ENCODE measurements around the genes C19orf25 and IZUMO4.

DNA sequence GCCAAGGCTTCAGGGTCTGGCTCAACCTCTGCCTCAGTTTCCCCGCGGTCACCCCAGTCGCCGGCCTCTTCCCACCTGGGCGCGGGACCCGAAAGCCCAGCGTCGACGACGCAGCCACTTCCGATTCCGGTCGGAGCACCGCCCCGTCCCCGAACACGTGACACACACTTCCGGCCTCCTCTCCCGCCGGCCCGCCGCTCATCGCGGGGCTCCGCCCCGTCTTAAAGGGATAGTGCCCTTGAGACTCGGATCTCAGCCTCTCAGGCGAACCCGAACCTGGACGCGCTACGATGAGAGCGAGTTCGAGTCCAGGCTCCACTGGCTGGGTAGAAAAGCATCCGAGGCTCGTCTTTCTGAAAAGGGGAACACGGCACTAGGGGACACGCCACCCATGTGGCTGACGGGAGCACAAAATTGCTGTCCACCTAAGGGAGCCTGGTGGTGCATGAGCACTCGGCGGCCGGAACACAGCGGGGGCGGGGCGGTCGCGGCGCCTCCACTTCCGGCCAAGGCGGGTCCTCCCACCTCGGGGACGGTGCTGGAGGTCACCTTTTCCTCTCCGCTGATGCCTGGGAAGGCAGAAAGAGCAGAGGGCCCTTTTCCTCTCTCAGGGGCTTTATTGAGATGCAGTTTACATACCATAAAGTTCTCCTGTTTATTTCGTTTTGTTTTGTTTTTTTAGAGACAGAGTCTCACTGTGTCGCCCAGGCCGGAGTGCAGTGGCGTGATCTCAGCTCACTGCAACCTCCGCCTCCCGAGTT, at the start of gene C19orf25:
Gene C19orf25, minus strand, starts transcription at position 128 of the 761 bp plus-strand sequence.
- RRBS: 4% methylated on average over 24 of the region's 60 CpGs

DNA sequence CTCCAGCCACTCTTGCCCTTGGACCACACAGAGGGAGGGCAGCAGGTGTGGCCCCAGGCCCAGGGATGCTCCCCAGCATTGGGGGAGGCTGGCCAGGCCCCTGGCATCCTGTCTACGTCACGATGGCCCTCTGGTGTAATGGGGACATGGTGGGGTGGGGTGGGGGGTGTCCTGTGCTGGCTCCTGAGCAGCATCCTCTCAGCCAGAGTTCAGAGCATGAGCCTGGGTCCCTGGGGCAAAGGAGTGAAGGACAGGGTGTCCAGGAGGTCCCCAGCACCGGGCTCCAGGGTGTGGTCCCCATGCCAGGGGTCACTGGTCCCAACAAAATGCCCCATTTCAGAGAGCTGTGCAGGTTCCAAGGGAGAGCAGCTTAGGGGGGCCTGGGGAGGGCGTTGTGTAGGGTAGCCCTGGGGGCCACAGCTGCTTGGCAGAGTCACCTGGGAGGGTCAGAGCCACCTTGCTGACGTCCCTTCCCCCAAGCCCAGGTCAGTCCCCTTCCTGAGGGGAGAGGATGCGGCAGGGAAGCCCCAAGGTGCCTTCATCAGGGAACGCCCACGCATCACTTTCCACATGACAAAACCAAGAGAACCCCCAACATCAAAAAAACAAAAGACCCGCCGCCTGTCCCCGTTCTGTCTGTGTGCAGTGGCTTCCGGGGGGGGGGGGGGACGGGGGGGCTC, 5.1 kb upstream of the UQCR11 start:
- RRBS: no CpG with 5 or more reads among the region's 13 CpGs

DNA sequence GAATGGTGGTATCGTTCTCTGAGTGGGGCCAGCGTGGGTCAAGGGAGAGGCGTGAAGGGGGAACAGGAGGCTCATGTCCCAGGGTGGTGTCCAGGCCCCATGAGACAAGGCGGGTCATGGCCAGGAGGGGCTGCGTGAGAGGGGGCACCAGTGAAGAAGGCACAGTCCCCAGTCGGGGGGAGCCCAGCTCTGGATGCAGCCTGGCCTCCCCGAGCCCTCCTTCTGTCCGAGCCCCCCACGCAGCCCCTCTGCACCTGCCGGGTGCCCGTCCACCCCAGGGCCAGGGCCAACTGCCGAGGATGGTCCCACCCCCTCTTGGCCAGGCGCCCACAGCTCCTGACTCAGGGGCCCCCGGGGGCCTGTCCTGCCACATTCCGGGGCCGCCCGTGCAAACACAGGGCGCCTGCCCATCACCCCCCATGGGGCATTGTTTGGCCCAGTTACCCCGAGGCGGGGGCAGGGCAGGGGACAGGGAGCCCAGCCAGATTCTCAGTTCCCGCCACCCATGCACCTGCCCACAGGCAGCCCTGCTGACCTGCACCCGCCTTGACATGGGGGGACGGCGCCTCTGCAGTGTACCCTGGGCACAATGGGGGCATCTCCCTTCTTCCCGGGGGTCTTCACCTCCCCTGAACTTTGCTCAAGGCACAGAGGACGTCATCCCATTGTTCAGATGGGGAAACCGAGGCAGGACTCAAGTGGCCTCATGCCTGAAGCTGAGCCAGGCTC, 5.3 kb upstream of the TCF3 start:
- RRBS: 54% methylated on average over 4 of the region's 27 CpGs

DNA sequence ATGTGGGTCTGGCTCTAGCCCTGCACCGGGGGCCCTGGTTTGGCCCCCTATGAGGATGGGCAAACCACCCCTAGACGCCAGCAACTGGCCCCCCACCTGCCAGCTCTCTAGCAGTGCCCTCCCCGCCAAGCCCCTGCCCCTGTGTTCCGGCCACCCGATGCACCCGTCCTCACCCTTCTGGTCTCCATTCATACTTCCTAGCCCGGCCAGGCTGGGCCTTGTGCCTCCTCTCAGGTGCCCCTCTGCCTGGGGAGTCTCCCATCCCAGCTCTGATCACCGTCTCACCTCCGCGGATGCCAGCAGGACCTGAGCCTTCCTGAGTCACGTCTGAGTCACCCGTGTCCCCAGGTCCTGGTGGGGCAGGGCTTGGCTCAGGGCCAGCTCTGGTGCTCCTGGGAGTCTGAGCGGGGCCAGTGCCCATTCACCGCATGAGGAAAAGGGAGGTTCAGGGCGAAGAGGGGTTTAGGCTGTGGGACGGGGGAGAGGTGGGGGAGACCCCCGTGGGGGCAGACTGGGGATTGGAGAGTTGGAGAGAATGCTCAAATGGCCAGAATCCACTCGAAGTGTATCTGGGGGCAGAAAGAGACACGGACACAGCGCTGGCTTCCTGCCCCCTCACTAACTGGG, 647 bp downstream of the ATP8B3 start:
- RRBS: 90% methylated on average over 2 of the region's 20 CpGs

- RRBS: 91% methylated on average over 5 of the region's 24 CpGs
These were observed 8.0 kb upstream of the ATP8B3 start for GRCh38 chr19:1819987-1820545.

GRCh38 chr19:1864603-1865281, 1.4 kb upstream of the KLF16 start:
- RRBS: 4% methylated on average over 5 of the region's 46 CpGs

GRCh38 chr19:1884678-1885398, 458 bp downstream of the ABHD17A start:
- RRBS: 7% methylated on average over 9 of the region's 64 CpGs

DNA sequence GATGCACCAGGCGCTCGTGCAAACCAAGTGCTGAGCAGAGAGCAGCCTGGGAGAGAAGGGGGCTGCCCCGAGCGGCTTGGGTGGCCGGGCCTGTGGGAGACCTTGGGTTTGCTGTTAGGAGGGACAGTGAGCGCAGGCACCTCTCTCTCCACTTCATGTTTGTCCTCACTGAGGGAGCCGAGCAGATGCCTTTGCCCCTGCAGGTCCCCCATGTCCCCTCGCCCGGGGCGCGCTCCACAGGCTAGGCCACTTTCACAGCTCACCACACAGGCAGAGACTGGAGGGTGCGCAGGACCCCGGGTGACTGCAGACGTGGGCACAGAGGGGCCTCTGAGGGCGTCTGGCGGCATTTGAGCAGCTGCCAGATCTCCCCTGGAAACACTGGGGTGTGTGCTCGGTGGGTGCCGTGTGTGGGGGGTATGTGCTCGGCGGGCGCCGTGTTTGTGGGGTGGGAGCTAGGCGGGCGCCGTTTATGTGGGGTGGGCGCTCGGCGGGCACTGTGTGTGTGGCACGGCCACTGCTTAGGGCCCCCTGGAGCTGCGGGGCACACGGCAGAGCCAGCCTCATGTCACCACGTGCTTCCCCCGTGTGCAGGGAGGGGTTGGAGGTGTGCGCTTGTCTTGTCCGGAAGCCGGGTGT, 16.5 kb downstream of the CSNK1G2 start:
- RRBS: 74% methylated on average over 10 of the region's 36 CpGs

DNA sequence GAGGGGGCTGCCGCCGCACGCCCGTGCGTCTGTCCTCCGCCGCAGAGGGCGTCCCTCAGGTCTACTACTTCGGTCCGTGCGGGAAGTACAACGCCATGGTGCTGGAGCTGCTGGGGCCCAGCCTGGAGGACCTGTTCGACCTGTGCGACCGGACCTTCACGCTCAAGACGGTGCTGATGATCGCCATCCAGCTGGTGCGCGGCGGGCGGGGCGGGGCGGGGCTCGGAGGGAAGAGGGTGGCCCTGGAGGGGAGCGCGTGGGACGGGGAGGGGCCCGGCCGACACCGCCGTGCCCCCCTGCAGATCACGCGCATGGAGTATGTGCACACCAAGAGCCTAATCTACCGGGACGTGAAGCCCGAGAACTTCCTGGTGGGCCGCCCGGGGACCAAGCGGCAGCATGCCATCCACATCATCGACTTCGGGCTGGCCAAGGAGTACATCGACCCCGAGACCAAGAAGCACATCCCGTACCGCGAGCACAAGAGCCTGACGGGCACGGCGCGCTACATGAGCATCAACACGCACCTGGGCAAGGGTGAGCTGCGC, 36.9 kb downstream of the BTBD2 start:
- RRBS: 97% methylated on average over 10 of the region's 53 CpGs

DNA sequence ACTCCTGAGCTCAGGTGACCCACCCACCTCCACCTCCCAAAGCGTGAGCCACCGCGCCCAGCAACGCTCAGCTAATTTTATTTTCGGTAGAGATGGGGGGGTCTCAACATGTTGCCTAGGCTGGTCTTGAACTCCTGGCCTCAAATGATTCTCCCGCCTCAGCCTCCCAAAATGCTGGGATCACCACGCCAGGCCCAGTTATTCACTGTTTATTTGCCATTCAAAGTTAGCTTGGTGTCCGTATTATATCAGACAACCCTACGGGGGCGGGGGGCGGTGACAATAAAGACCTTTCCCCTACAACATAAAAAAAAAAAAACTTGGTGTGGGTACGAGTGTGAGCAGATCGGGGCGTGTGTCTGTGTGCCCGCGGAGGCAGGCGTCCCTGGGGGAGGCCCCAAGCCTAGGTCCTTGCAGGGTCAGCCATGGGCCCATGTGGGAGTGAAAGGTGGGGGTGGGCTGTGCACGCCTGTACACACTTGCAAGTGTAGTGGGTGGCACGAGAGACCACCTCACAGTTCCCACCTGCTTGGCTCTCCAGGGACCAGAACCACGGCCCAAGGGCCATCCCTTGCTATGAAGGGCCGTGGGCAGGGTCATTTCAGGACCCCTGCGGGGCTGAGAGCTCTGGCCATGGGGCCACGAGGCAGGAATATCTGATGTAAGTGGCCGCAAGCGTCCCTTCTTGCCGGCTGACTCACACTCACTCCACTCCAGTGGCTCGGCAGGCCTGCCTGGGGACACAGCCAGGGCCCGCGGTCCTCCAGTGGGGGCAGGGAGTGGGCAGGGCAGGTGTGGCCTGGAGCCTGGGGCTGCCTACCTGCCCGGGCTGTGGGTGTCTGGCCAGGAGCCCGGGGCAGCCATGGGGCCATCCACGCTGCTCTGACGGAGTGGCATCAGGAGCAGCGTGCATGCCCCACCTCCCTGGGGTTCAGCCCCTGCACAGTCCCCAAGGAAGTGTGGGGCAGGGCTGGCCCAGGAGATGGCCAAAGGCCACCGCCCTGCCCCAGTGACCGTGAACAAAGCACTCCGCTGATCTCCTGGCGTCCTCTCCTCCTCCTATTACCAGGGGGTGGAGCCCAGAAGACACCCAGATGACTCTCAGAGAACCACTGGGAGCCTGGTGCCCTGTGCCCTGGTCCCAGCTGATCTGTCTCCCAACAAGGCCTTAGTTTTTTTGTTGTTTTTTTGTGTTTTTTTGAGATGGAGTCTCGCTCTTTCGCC, 8.4 kb upstream of the MKNK2 start:
- RRBS: no CpG with 5 or more reads among the region's 40 CpGs

- RRBS: no CpG with 5 or more reads among the region's 17 CpGs
These were observed 16.8 kb downstream of the MOB3A start for GRCh38 chr19:2079273-2079755.

DNA sequence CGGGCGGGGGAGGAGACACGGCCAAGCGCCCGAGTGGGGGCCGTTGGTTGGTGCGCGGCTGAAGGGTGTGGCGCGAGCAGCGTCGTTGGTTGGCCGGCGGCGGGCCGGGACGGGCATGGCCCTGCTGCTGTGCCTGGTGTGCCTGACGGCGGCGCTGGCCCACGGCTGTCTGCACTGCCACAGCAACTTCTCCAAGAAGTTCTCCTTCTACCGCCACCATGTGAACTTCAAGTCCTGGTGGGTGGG, at the start of gene IZUMO4:
Gene IZUMO4, plus strand, starts transcription at position 85 of the 246 bp plus-strand sequence.
- RRBS: no CpG with 5 or more reads among the region's 22 CpGs

DNA sequence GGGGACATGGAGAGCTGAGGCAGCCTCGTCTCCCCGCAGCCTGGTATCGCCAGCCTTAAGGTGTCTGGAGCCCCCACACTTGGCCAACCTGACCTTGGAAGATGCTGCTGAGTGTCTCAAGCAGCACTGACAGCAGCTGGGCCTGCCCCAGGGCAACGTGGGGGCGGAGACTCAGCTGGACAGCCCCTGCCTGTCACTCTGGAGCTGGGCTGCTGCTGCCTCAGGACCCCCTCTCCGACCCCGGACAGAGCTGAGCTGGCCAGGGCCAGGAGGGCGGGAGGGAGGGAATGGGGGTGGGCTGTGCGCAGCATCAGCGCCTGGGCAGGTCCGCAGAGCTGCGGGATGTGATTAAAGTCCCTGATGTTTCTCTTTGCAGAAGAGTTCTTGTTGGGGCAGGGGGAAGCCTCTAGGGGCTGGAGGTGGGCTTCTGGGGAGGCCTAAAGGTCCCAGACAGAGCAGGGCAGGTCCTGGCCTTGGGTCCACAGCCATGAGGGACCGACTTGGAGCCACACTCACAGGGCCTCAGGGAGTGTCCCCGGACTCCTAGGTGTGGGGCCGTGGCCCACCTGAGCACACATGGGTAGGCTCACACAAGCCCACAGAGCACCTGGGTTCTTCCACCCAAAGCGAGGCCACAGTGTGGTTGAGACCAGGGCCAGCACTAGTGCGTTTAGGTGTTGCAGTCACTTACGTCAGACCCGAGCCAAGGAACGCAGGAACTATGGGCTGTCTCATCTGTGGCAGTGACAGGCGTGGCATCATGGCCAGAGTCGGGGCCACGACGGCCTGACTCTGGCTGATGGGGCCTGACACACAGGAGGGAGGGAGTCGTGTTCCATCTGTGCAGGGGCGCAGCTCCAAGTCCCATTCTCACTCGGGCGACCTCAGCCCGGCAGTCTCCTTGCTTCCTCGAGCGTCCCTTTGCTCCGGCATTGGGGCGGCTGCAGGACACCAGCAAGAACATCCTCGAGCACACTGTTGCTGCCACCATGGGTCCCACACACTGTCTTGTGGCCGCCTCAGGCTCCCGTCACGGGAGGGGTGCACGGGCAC, 2.8 kb downstream of the IZUMO4 start:
- RRBS: 90% methylated on average over 2 of the region's 38 CpGs

GRCh38 chr19:2116419-2117107, 19.8 kb downstream of the IZUMO4 start:
- RRBS: 95% methylated on average over 4 of the region's 36 CpGs

DNA sequence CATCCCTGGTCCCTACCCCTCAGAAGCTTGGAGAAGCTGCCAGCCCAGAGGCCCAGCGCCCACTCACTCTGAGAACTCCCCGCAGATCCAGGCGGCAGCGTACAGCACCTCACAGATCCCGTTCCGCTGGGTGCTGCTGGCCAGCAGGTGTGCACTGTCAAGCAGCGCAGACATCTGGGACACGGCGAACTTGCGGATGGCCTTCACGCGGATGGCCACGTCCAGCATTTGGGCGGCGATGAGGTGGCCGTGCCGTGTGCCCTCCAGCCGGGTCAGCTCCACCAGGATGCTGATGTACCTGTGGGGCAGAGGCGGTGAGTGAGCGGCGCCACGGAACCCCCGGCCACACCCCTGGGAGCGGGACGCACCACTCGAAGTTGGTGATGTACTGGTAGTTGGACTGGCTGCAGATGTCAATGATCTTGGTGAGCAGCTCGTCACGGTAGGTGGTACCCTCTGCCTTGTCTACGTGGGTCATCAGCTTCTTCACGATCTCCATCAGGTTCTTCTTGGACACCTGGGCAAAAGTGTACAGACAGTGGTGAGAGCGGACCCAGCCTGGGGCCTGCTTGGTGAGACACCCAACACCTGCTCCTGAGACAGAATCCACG, 24.2 kb downstream of the IZUMO4 start:
- RRBS: 94% methylated on average over 6 of the region's 32 CpGs

- RRBS: 93% methylated on average over 4 of the region's 24 CpGs
These were observed 25.0 kb downstream of the IZUMO4 start for GRCh38 chr19:2121596-2122214.

DNA sequence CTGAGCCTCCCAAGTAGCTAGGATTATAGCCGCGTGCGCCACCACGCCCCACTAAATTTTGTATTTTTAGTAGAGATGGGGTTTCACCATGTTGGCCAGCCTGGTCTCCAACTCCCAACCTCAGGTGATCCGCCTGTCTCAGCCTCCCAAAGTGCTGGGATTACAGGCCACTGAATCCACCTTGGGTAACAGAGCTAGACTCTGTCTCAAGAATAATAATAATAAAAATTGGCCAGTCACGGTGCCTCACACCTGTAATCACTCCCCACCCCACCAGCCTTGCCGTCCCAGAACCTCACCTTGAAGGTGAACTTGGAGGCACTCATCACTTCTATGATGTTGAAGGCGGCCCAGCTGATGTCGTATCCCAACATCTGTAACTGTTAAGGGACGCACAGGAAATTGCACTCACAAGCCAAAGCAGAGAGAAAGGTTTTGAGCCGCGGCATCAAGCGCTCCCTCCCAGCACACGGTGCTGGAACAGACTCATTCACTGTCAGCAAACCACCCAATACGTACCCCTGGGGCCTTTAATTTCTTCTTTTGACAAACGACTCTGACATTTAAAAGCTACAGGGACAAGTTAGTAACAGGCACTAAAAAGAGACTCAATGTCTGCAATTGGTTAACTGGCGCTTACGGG, 13.8 kb downstream of the AP3D1 start:
- RRBS: no CpG with 5 or more reads among the region's 18 CpGs

GRCh38 chr19:2180256-2180754, 16.6 kb downstream of the DOT1L start:
- RRBS: 94% methylated on average over 9 of the region's 24 CpGs

DNA sequence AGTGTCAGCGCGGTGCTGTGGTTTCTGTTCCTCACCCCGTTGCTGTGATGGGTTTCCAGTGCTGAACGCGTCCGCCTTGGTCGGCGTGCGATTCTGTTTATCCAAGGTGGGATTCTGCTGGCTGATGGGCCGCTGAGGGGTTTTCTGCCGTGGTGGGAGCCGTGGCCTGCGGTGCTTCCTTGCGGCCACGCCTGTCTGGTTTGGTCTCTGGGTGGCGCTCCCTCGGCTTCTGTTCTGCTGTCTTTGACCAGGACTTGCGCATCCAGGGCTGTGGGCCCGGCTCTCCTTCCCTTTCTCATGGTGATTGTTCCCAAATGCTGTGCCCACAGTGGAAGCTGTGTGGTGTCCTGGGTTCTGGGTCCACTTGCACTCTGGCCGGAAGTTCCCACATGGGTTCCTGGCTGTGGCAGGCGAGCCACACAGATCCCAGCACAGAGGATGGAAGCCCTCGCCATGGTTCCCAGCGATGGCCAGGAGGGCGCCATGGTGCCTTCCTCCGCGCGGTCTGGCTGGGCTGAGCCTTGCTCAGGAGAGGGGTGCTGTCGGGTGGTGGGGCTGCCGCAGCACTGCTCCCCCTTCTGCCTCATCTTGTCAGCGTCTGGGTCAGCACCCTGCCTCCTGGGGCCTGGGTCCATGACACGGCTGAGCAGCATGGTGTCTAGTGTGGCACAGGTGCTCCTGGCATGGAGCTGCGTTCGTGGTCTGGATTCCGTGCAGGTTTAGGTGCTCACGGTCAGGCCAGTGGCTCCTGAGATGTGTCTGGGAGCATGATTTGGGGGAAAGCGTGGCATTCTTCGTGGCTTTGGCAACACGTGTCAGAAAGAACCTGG, 33.4 kb downstream of the DOT1L start:
- RRBS: 71% methylated on average over 1 of the region's 38 CpGs

- RRBS: no CpG with 5 or more reads among the region's 20 CpGs
These were observed 34.5 kb downstream of the PLEKHJ1 start for GRCh38 chr19:2201568-2202145.